Mesenchymal stem cell of Wharton's jelly (primary cell): Measurements from ENCODE around the genes OR11A1, OR2H2 and RNF39.

DNA sequence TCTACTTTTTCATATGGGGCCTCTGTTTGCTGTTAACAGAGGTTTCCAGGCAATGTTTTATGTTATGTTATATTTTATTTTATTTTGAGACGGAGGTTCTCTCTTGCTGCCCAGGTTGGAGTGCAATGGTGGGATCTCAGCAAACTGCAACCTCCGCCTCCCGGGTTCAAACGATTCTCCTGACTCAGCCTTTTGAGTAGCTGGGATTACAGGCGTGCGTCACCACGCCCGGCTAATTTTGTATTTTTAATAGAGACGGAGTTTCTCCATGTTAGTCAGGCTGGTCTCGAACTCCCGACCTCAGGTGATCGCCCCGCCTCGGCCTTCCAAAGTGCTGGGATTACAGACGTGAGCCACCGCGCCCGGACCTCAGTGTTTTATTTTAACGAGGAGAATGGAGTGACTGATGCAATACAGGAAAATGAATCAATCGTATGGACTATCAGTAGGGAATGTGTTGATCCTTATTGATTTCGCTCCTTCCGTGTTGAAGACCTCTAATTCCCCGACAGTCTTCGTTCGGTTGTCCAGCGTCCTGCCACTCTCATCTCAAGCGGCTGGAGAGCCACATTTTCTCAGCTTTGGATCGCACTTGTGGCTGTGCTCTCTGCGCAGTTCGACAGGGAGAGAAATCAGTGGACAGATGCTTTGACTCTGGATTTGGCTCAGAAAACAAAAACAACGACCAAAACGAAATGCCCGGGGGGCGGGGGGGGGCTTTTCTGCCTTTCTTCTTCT lies 166.3 kb downstream of the TRIM27 start:
- CAGE, long polyA plus RNA = no peak

GRCh38 chr6:28776916-28777293 lies 146.9 kb downstream of the TRIM27 start:
- CAGE, long polyA plus RNA = no peak

DNA sequence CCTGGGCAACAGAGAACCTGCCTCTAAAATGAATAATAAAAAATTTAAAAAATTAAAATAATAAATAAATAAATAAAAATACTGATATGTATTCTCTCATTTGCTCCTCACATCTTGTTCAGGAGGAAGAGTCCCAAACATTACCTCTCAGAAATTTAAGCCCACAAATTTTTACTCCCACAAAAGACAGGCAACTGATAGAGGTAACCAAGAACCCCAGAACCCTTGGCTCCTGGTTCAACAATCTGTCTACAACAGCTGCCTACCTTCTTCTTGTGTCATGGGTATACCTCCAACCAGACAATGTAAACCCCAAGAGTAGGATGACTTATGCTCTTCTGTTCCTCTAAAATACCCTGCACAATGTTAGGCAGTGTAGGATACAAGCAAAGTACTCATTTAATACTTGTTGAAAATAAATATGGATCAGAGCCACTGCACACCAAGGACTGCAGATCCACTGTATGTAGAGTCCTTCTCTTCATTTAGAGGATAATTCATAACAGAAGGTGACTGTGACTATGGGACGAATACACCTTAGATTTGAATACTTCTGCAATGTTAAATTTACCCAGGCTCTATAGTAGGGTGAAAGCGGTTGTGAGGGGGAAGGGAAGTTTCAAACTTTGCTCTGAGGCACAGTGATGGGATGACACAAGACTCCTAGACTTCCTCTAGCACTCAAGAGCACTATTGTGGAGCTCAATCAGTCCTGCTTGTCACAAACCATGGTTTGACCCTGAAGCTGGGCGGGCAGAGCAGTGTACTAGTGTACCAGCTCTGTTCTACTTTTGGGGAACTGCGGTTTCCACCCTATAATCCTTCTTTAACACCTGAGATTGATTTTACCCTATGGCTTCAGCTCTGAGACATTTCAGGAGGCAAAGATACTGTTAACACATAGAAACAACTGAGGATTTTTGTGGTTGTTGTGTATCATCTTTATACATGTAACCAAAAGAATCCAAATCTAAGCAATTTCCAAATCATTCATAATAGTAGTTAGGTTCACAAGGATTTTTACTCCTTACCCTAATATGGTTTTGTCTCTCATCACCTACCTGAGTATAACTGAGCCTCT lies 17.3 kb downstream of the TRIM27 start:
- CAGE, long polyA plus RNA = no peak

DNA sequence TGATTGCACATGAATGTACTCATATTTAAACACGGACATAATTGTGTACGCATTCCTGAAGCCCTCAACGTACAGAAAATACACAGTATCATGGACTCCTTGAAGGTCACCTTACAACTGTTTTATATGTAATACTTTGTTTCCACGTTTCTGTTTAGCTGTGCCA lies 1.4 kb downstream of the TRIM27 start:
- CAGE, long polyA plus RNA = no peak

GRCh38 chr6:28940248-28941205 lies 16.7 kb upstream of the TRIM27 start:
- CAGE, long polyA plus RNA = no peak

DNA sequence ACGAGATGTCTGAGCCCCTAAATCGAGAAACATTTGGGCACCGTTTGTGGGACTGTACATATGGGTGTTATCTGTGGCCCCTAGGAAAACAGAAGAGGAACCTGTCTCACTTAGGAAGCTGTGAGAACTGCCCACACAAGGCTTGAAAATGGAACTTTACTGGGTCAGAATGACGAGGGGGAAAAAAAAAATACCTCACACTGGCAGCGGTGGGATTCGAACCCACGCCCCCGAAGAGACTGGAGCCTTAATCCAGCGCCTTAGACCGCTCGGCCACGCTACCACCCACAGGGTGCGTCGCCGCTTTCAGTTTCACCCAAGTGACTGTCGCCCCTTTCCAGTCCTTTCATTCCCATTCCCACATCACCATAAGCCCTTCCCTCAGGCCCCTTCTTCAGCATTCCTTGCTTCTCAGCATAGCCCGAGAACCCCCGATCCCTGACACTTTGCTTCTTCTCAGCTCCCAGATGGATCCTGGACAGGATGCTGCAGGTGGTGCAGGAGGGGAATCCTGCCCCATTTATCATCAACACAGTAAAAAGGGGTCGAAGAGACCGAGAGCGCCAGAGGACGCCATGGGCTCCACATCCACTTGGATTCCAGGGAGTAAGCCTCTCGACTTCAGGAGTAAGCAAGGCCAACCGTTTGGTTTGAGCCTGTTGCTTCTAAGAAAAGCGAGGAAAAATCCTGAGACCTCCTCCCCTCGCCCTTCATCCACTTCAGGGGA lies 19.8 kb upstream of the TRIM27 start:
- CAGE, long polyA plus RNA = no peak

- CAGE, long polyA plus RNA = no peak
Measured at GRCh38 chr6:28950756-28951254, 27.0 kb upstream of the TRIM27 start.

- CAGE, long polyA plus RNA = no peak
Measured at GRCh38 chr6:28977125-28978123, 27.7 kb downstream of the ZNF311 start.

DNA sequence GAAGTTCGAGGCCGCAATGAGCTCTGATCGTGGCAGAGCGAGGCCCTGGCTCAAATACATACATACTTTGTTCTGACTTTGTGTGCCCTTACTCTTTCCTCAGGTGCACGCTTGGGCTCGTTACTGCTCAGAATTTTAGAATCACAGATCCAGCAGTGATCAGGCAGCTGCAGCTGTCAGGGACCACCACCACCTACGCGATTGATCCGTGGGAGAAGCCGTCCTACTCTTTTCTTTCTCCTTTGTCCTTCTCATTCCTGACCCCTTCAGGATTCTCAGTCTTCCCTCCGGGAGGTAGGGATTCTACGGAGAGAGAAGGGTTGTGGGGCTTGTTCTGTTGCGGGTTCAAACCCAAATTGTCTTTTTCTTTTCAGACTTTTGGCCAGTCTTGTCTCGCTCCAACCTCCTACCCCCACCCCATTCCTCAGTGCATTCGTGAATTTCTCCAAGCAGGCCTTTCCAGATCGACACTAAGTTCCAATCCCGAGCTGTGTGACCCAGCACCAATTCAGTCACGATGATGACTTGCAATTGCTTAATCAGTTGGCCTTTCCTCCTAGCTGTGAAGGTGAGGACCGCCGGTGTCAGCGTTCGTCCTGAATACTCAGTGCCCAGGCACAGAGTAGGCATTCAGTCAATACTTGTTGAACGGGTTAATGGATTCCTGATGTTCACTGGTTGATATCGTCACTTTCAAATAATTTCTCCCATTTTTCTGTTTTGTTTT lies 19.0 kb downstream of the ZNF311 start:
- CAGE, long polyA plus RNA = no peak

- CAGE, long polyA plus RNA = no peak
Measured at GRCh38 chr6:29456812-29457311, at the start of gene OR11A1. OR11A1 (minus strand) TSS chr6:29457071.

DNA sequence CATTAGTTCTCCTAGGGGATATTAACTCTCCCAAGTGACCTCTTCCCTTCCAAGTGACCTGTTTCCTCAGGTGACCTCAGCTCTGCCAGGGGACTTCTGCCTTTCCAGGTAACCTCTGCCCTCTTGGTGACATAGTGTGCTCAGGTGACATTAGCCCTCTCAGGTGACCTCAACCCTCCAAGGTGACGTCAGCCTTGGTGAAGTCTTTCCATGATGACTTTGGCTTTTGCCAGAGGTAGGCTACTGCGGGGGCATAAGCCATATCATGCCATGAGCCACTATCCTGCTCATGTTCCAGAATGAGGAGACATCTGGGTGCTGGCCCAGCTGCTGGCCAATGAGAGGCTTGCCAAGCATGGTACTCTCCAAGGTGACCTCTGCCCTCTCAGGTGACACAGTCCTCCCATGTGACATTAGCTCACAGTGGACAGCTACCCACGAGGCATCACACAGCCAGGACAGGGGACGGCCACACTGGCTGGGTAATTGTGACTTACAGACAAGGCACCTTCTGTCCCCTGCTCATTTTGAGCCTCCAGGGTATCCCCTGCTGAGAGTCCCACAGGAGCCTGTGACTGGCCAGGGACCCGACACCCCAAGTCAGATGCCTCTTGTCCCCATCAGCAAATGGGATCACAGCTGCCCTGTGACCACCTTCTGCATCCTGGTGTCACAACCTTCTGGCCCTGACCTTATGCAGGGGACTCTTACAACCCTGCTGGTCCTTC lies 21.7 kb upstream of the OR2I1P start:
- CAGE, long polyA plus RNA = no peak

- CAGE, long polyA plus RNA = no peak
Measured at GRCh38 chr6:29584682-29585356, at the start of gene OR2H2. OR2H2 (plus strand) TSS chr6:29585121.

- CAGE, long polyA plus RNA = no peak
Measured at GRCh38 chr6:29680268-29680865, 585 bp downstream of the ZFP57 start.

- CAGE, long polyA plus RNA = no peak
Measured at GRCh38 chr6:29726553-29727504, 3.6 kb downstream of the HLA-F start.

DNA sequence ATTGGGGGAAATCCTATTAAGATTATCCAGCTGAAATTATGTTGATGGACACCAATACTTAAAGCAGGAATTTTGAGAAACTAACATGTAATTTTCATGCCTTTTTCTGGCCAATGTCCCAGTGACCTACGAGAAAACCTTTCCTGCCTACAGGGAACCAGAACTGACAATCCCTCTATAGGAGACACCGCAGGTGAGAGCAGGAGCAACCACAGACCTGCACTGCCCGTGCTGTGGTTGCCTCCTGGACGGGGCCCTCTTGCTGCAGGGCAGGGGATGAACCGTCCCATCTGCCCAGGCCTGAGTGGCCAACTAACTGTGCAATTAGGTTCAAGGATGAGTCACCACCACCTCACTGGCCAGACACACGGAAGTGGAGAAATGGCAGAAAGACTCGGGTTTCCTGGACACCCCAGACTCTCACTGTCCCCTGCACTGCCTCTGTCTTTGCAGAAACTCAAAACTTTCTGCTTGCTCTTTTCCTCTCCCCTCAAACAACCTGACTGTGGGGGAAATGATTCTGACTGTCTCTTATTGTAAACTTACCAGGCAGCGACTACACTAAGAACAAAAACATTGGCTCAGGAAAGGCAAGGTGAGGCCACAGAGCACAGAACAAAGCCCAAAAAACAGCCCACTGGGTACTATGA lies 13.8 kb upstream of the HLA-G start:
- CAGE, long polyA plus RNA = no peak

DNA sequence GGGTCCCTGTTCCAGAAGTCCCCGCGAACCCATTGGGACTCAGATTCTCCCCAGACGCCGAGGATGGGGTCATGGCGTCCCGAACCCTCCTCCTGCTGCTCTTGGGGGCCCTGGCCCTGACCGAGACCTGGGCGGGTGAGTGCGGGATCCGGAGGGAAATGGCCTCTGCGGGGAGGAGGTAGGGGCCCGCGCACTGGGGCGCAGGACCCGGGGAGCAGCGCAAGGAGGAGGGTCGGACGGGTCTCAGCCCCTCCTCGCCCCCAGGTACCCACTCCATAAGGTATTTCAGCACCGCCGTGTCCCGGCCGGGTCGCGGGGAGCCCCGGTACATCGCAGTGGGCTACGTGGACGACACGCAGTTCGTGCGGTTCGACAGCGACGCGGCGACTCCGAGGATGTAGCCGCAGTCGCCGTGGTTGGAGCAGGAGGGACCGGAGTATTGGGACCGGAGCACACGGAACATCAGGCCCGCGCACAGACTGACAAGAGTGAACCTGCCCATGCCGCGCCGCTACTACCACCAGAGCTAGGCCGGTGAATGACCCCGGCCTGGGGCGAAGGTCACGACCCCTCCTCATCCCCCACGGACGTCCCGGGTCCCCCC lies 15.8 kb upstream of the HLA-A start:
- CAGE, long polyA plus RNA = no peak

DNA sequence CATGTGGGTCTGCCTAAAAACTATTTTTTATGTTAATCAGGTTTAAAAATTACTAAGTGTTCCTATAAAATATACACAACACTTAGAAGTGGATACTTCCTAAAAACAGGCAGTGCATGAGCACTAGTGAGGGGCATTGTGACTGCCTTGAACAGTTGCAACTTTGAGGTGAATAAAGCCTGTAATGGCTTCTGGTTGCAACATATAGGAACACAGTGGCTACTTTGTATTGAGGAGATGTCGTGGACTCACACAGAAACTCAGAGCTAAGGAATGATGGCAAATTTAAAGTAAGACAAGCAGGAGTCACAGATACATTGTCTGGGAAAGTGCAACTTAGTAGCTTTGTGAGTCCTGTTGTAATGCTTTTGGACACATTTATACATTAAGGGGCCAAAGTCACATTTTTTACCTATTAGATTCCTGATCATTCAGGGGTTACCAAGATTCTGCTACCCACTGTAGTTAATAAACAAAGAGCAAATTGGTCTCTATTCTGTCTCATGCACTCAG lies 823 bp upstream of the HLA-A start:
- CAGE, long polyA plus RNA = no peak

DNA sequence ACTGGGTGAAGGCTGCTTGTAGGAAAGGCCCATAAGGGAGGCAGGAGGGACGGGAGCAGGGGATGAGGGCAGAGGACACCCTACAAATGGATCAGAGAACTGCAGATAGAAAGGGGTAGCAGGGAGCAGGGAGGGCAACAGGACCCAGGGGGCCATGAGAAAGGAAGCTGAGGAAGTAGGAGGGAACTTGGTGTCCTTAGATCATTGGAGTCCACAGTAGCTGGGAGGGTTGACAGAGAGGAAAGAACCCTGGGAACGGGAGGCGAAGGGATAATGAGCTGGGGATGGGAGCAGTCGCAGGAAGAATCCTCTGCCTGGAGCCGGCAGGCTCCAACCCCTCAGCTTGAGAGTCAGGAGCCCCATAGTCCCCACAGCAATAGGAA lies 32.5 kb downstream of the HLA-A start:
- CAGE, long polyA plus RNA = no peak

- CAGE, long polyA plus RNA = no peak
Measured at GRCh38 chr6:29976107-29976524, 33.8 kb downstream of the HLA-A start.

DNA sequence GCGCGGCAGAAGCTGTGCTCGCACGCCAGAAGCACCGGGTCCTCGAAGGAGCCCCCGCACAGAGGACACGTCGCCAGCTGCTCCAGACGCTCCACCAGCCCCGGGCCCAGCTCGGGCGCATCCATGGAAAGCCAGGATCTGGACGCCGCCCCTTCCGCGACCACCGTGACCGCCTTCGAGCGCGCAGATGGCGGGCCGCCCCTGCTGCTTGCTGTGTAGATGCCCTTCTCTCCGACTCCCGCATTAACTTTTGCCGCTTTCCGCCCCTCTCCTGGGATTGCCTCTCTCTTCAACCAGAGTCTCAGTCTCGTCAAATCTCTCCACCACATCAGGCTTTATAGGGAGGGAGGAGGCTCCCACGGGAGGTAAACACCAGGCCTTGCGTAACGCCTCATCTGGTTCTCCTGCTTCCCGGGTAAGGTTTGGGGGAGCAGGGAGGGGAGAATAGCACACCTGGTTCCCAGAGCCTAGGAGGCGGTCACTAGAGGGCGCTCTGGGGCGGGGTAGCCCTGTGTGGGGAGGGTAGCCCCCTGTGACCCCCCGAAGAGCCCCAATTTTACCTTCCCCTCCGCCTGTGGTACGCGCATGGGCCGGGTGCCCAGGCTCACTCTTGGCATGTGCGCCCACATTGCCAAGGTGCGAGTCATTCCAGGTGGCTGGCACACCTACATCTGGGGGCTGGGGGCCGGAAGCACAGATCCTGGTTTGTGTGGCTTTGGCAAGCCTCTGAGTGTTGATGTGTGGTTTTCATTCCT lies at the start of gene RNF39:
Gene RNF39, minus strand, starts transcription at position 309 of the 755 bp plus-strand sequence.
- CAGE, long polyA plus RNA = no peak